ENCODE results near the gene TOPAZ1.

DNA sequence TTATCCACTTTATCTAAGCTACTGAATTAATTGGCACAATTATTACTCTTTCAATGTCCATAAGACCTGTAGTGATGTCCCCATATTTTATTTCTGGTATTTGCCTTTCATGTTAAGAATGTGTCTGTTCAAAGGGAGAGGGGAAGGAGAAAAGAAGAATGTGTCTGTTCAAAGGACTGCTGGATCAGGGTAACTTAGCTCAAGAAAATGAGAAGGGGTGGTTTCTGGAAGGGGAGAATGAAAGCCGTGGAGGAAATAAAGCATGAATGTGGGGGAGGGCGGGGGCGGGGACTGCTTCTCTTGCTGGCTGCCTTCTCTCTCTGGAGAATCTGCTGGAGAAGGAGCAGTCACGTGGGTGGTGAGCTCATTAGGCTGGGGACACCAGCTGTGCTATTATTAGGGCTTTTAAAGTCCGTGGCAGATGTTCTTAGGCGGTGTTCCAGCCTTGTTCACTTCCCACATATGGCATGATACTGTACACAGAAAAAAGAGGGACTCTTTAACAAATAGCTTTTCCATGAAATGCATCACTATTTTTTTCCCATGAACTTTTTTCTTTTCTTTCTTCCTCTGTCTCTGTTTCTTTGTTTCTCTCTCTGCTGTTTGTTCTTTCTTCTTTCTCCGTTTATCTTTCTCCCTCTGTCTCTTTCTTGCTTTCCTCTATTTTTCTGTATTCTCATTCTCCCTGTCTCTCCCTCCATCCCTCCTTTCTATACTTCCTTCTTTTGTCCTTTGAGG, 63.7 kb upstream of the ULK4 start:
- PRO-cap, 6 experiments: peak in 4 of 6 experiments; most common plus-strand start position 420 of the sequence (in 2); most common minus-strand start position 322 of the sequence (in 4)
- RAMPAGE, long total RNA, 2 experiments: no peak in any of the 2 experiments
- RRBS: no CpG with 5 or more reads among the region's 7 CpGs

DNA sequence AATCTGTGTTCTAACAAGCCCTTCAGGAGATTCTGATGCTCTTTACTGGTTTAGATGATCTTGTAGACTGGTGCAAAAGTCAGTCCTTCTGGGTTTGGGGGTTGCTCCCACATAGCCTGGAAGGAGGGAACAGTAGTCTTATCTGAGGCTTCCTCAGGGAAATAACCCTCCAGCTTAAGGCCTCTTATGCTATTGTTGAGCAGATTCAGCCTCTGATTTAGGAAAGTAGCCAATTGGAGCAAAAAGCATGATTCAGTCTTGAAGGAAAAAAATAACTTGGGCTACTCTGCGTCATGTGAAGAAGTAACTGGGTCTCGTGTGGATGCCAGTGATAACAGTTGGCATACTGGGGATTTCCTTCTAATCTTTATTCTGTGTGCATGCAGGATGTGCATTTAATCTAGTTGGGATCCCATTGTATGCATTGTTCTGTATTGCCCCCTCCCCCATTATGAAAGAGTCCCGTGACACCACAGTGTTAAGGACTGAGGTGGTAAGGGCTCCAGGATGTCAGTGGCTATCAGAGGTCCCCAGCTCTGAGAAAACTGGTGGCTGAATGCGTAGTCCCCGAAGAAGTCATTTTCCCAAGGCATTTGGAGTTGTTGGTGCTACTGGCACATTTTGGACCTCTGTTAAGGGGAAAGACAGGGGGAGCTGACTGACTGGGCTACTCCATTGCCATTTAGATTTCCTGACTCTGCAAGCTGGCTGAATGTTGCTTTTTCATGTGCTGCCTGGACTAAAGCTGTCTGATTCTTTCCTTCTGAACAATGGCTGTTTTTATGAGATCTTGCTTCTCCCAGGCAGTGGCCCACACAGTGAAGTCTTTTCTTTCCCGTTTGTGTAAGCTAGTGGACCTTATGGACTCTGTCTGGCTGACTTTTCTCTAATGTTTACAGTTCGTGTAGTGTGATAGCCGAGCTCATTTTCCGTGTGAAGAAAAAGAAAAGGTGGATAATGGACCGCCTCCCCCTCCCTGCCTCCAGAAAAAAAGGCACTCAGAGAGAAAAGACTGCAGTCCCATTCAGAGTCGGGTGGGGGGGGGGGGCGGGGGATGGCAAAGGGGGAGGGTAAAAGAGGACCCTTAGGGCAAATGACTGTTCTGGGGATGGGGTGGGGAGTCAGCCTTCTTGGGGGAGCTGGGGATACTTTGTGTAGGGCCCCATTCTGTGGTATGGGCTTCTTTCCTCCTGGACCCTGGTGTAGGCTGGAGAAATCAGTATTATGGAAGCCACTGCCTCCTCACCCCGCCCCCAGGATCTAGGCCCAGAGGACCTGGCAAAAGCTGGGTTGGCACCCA, 38.4 kb upstream of the TRAK1 start:
- PRO-cap, 6 experiments: no peak in any of the 6 experiments
- RAMPAGE, long total RNA, 2 experiments: no peak in any of the 2 experiments
- RRBS: no CpG with 5 or more reads among the region's 13 CpGs

- PRO-cap, 6 experiments: no peak in any of the 6 experiments
- RAMPAGE, long total RNA, 2 experiments: no peak in any of the 2 experiments
- RRBS: no CpG with 5 or more reads among the region's 9 CpGs
Observed at GRCh38 chr3:42098652-42099196, 7.6 kb downstream of the TRAK1 start.

- PRO-cap, 6 experiments: no peak in any of the 6 experiments
- RAMPAGE, long total RNA, 2 experiments: no peak in any of the 2 experiments
- RRBS: no CpG with 5 or more reads among the region's 12 CpGs
Observed at GRCh38 chr3:42148973-42149472, 57.9 kb downstream of the TRAK1 start.

DNA sequence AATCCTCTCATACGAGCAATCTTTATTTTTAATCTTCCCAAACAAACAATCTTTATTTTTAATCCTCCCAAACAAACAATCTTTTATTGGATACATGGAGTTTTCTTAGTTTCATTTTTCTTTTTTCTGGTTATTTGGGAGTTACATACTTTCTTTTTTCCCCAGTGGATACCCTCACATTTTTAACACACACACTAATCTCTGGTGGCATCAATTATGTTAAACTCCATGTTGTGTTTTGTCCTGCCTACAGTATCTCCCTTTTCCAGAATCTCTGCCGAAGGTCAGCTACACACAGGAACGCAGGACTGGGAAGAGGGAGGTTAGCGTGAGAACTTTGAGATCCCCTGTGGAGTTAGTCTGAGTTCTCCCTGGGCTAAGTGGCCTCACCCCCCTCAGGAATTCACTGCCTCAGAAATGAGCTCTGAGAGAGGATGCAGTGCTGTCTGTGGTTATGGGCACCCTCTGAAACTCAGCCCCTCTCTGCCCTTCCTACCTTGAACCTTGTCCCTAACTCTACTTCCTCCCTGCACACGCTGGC, 5.6 kb upstream of the VIPR1 start:
- PRO-cap, 6 experiments: no peak in any of the 6 experiments
- RAMPAGE, long total RNA, 2 experiments: no peak in any of the 2 experiments
- RRBS: no CpG with 5 or more reads among the region's 5 CpGs

GRCh38 chr3:42529926-42530651, 27.6 kb downstream of the VIPR1 start:
- PRO-cap, 6 experiments: no peak in any of the 6 experiments
- RAMPAGE, long total RNA, 2 experiments: no peak in any of the 2 experiments
- RRBS: no CpG with 5 or more reads among the region's 1 CpG

DNA sequence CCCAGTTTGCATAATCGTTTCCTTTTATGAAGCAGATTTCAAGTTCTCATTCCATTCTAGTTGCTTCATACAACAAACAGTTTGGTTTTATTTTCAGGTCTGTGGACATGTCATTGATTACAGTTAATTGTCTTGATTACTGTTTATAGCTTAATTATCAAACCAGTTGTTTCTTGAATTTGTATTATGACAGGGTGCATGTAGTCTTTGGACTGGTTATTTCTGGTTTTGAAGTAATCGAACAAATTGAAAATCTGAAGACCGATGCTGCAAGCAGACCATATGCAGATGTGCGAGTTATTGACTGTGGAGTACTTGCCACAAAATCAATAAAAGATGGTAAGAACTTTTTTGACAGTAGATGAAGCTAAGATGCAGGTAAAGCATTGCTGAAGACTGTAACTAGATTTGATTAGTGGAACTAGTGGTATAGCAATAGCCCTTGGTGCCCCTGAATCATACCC, 22.5 kb upstream of the ZBTB47 start:
- PRO-cap, 6 experiments: no peak in any of the 6 experiments
- RAMPAGE, long total RNA, 2 experiments: no peak in any of the 2 experiments
- RRBS: no CpG with 5 or more reads among the region's 4 CpGs

- PRO-cap, 6 experiments: peak in 6 of 6 experiments; most common plus-strand start chr3:42654483 (in 6); most common minus-strand start chr3:42654131 (in 3)
- RAMPAGE, long total RNA, 2 experiments: start-site peak on the minus strand in 2 of 2 experiments, at chr3:42654115-42654279 at its widest, 6 to 11 reads per replicate
- RRBS: 1% methylated on average over 21 of the region's 79 CpGs
Observed at GRCh38 chr3:42654011-42654707, 662 bp downstream of the ZBTB47 start.

DNA sequence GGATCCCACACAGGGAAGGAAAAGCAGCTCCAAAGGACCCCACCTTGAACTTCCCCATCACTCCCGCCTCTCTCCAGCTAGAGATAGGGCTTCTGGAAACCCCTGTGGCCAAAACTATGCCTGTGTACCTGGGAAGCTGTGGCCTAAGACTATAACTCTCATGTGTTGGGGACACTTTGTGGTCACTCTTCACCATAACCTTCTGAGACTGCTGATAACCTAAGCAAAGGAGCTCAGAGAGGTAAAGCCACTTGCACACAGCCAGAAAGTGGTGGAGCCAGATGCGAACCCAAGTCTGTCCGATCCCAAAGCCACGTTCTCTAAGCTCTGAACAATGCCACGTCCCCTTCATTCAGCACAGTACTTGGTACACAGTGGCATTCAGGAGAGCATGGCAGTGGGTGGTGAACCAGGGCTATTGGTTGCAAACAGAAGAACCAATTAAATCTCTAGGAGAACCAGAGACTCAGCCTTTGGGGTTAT, 15.6 kb upstream of the KLHL40 start:
- PRO-cap, 6 experiments: no peak in any of the 6 experiments
- RAMPAGE, long total RNA, 2 experiments: no peak in any of the 2 experiments
- RRBS: no CpG with 5 or more reads among the region's 5 CpGs

DNA sequence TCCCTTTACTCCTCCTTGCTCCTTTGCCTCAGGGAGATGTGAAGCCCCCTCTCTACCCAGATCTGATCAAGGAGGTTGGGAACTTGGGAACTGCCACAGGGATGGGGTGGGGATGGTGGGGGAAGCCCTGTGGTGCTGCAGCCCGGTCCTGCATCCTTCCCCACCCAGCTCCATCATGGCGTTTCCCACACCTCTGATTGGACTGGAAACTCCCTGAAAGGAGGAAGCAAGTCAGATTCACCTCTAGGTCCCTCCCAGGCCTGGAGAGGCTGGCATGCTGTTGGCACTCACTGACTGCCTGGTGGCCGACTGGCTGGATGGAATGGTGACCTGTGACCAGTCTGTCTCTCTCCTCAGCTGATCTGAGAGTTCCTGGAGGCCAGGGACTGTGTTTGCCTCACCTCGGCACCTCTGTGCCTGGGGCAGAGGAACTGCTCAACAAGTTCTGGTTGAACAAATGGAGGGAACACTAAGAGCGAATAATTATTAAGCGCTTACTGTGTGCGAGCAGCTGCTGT, 3.3 kb upstream of the HHATL start:
- PRO-cap, 6 experiments: no peak in any of the 6 experiments
- RAMPAGE, long total RNA, 2 experiments: no peak in any of the 2 experiments
- RRBS: no CpG with 5 or more reads among the region's 7 CpGs

DNA sequence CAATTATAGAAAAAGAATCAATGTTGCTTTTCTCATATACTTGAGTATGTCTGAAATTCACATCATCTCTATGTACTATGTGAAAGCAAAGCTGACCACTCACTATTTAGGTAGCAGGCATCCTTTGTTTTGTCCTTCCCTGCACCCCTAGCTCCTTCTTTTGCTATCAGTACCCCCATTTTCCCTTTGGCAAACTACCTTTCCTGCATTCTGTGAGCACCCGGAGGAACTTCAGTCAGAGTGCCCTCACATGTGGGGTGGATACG, 26.6 kb upstream of the HHATL start:
- PRO-cap, 6 experiments: peak in 3 of 6 experiments; most common plus-strand start position 216 of the sequence (in 3)
- RAMPAGE, long total RNA, 2 experiments: no peak in any of the 2 experiments
- RRBS: no CpG with 5 or more reads among the region's 2 CpGs

- PRO-cap, 6 experiments: peak in 1 of 6 experiments; most common plus-strand start chr3:42843992 (in 1); most common minus-strand start chr3:42843694 (in 1)
- RAMPAGE, long total RNA, 2 experiments: no peak in any of the 2 experiments
- RRBS: no CpG with 5 or more reads among the region's 5 CpGs
Observed at GRCh38 chr3:42843408-42844137, 32.1 kb downstream of the CYP8B1 start.

- PRO-cap, 6 experiments: no peak in any of the 6 experiments
- RAMPAGE, long total RNA, 2 experiments: no peak in any of the 2 experiments
- RRBS: no CpG with 5 or more reads among the region's 2 CpGs
Observed at GRCh38 chr3:42906816-42907106, 819 bp downstream of the ZNF662 start.

- PRO-cap, 6 experiments: no peak in any of the 6 experiments
- RAMPAGE, long total RNA, 2 experiments: no peak in any of the 2 experiments
- RRBS: no CpG with 5 or more reads among the region's 19 CpGs
Observed at GRCh38 chr3:42936584-42937150, 481 bp downstream of the KRBOX1 start.

DNA sequence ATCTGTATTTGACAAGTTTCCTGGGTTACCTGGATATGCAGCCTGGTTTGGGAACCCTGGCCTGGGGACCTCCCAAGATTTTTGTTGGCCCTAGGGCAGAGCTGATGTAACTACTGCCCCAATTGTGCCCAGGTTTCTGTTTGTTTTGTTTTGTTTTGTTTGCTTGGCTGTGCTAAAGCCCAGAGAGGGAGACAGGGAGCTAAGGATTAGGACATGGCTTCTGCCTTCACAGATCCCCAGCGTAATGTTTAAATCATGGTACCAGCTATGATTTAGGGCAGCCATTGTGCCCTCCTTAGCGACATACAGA, 47.6 kb downstream of the ABHD5 start:
- PRO-cap, 6 experiments: no peak in any of the 6 experiments
- RAMPAGE, long total RNA, 2 experiments: no peak in any of the 2 experiments
- RRBS: no CpG with 5 or more reads among the region's 2 CpGs

DNA sequence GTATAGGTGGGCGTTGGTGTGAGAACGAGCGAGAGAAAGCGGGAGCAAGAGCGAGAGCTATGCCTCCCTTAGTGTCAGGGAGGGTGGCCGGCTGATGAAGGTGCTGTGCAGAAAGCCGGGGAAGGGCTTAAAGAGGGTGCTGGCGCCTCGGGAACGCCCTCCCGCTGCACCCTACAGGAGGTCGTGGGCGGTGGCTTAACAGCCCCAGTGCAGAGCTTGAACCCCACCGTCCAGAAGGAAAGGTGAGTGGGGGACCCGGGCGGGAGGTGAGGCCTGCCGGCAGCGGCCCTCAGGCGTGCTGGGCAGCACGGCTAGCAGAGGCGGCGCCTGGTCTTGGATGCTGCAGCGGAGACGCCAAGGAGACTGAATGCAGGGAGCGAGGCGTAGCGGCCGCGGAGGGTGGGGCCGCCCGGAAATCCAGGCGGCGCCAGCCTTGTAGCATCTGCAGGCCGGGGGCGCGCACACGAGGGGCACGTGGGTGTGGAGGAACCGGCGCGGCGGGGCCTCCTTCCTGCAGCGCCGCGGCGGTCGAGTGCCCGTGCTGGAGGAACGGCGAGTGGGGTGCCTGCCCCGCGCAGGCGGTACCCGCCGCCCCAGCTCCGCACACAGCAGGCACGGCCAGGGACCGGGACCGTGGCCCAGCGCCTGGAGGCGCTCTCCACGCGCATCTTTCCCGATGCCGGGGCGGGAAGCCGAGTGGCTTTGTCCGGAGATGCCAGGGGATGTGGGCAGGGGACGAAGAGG, 246.7 kb upstream of the TOPAZ1 start:
- PRO-cap, 6 experiments: no peak in any of the 6 experiments
- RAMPAGE, long total RNA, 2 experiments: no peak in any of the 2 experiments
- RRBS: 3% methylated on average over 19 of the region's 69 CpGs

- PRO-cap, 6 experiments: no peak in any of the 6 experiments
- RAMPAGE, long total RNA, 2 experiments: no peak in any of the 2 experiments
- RRBS: no CpG with 5 or more reads among the region's 15 CpGs
Observed at GRCh38 chr3:44235621-44236362, 5.9 kb upstream of the TOPAZ1 start.

DNA sequence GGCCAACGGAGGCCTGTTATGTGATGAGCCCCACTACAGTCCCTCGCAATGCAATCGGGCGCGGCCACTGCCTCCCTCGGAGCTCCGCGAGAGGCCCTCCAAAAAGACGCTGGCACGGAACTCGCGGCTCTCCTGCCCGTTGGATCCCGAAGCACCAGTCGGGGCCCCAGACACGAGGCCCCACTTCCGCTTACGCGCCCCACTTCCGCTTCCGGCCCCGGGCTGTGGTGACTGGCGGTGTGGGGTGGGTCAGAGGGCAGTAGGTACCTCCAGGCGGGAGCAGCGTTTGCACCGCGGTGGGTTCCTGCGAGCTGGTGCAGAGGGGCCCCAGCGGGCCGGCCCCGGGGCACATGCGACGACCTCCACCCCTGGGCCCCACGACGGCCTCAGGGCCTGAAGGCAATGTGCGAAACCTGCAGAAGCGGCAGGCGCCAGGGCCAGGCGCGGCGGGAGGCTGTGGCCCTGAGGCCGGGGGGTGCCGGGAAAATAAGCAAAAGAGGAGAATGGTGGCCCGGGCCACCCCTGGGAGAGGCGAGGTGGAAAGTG, at the start of gene TOPAZ1:
TOPAZ1 (plus strand) TSS at position 183 of the 546 bp plus-strand sequence.
- PRO-cap, 6 experiments: no peak in any of the 6 experiments
- RAMPAGE, long total RNA, 2 experiments: no peak in any of the 2 experiments
- RRBS: 91% methylated on average over 2 of the region's 45 CpGs

DNA sequence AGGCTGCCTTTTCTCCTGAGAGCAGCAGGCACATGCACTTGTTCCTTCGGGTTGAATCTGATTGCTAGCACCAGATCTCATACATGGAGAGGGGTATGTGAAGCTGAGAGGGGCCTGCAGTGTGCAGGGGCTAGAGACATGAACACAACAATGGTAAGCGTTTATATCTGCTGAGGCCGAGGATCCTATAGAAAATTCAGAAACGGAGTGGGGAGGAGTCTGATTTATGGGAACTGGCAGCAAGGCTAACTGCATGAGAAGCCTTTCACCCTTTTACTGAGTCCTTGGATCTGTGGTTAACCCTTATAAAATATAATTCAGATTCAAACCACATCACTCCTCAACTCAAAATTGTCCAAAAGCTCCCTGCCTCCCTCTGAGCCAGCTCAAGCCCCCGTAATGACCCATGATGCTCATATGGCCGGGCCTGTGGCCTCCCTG, 32.4 kb downstream of the ZNF445 start:
- PRO-cap, 6 experiments: no peak in any of the 6 experiments
- RAMPAGE, long total RNA, 2 experiments: no peak in any of the 2 experiments
- RRBS: no CpG with 5 or more reads among the region's 6 CpGs

- PRO-cap, 6 experiments: peak in 6 of 6 experiments; most common plus-strand start chr3:44685389 (in 5); most common minus-strand start chr3:44685618 (in 5)
- RAMPAGE, long total RNA, 2 experiments: start-site peak on the minus strand in 1 of 2 experiments, at chr3:44685631-44685676 at its widest, 10 reads per replicate
- RRBS: 3% methylated on average over 18 of the region's 45 CpGs
Observed at GRCh38 chr3:44685280-44685992, 27.0 kb upstream of the ZNF502 start.